Bronchus (tissue), 1 donor: ENCODE results near the genes EIF2A, ERICH6, MINDY4B and P2RY13.

DNA sequence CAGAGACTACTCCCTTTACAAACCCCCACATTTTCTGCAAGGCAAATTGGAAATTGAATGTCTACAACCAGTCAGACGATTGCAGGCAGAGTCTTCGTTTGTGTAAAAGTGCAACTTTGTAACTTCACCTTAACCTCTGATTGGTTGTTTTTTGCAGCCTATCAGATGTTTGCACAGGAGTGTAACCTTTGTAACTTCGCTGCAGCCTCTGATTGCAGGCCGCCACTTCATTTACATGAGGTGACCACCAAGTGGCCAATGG is 68.0 kb upstream of the PFN2 start:
- PRO-cap, result no peak

DNA sequence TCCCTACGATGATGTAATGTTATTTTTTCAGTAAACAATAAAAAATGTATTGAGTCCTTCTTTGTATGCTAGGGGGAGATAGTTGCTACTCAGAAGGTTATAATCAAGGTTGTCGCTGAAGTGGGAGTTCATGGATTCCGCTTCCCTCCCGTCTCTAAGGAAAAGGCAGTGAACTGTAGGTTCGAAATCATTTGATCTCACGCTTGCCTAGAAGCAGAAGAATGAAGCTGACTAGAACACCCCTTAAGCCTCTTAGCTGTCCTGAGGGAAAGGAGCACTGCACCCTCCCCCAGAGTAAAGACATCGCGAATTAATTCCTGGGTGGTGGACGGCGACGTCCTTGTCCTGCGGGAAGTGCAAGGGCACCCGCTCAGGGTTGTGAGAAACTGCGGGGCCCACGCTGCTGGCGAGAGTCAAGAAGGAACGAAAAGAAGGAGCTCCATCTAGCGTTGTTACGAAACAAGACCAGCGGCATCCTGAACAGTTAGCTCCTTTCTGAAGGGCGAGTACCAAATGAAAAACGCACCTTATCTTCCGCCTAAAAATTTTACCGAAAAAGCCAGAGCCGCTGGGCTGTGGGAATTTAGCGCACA is 213.3 kb upstream of the PFN2 start:
- PRO-cap, result no peak

- PRO-cap, result no peak
Measured at GRCh38 chr3:150216027-150216490, 192.0 kb upstream of the TSC22D2 start.

DNA sequence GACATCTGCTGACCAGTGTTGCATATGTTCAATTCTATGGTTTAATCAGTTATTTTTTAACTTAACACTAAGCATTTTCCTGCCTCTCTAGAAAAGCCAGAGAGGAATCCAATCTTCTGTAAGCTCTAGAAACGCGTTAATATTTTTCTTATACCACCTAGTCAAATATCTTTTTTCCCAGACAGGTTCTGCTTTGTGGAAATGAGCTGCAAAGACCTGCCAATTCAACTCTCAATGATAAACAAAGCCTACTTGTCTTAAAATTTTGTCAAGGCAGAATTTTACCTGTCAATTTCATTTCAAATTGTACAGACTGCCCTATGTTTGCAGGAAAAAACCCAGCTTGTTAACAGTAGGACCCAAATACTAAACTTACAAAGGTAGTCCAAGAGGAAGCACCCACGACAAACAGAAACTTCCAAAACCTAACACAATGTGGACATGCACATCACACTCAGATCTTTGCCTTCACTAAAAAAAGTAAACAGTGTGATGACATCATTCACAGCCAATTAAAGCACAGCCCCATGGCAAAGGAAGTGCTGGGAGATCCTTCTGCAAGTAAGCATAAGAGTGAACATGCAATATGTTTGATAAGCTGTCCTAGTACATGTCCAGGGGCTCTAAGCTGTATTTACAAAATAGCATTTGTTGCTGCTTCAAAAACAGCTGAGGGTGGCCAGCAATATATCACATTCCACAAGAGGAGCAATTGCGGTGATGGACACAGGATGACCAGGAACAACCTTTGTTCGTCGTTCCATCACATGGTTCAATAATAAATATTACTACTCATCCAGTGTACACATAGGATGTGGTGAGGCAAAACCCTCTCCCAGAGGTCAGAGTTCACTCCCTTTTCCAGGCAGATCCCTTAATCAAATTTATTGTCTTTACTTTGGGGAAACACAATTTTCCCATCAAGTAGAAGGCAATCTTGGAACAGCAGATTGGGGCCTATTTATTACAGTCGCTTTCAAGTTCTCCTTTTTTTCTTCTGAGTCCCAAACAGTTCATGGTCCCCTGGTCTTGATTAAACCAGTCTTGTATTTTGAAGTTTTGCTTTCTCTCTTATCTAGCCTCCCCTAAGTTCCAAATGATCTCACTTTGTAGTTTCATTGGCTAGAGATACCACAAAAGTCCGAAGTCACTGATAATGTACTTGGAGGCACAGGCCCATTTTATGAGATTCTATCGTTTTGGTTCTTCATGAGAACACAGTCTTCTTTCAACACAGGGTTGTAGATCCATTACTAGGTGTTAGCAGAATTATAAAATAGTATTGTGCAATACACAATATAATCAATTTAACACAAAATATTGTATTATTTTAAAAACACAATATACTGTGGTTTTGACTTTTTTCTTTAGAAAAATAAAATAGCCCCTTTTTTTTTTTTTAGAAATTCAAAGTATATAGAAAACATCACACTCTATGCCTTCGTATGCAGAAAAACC is 139.1 kb upstream of the TSC22D2 start:
- PRO-cap, result no peak

DNA sequence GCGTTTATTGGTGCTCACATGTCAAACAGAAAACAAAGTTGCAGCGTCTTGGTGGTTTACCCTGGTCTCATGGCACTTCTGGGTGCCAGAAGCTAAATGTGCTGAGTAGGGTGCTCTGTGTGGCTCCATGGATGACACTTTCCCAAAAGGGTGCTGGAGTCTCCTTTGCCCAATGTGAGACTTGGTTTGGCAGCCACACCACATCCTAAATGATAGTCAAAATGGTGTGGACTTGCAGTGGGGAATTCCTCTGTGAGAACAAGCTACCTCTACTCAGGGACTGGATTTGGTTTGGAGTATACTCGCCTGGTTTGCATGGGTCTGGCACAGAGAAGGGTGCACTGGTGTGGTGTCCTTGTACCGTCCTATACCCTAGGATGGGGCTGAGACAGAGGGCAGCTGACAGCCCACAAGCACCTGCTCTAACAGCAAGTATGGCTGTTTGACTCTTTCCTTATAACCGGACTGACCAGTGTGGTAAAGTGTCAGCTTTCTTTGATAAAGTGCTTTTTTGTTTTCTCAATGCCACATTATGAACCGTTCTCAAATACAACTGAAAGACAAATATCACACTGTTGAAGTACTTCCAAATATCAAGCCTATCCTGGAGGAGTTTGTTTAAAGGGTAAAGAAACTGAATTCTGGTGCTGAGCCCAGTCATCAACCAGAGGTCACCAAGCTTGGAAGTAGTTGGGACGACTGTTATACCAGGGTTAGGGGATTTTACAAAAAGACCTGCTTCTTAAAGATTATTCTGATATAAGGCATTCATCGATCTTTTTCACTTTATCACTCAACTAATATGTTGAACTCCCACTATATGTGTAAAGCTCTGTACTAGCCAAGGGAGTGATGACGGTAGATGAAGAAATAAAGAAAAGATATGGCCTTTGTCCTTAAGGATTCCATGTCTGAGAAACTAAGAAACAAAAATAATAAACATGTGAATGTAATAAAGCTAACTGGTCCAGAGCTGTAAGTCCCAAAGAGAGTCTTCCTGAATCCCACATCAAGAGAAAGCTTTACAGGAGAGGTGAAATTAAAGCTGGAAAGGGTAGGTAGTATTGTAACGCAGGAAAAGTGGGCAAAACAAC is 7.3 kb downstream of the SERP1 start:
- PRO-cap, result no peak

DNA sequence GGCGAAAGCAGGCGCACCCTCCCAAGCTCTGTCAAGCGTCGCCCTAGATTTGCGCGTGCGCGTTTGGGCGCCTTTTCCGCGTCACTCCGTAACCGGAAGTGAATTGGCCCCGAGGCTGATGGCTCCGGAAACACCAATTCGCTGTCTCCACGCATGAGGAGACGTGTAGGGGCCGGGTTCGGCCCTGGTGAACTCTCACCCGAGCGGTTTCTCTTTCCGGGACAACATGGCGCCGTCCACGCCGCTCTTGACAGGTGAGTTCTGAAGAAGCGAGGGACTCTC is at the start of gene EIF2A:
Gene EIF2A (plus strand): TSS at position 211 of the 282 bp plus-strand sequence.
- PRO-cap, result bidirectional peak, plus-strand start at position 214 of the sequence, minus-strand start outside the sequence

GRCh38 chr3:150546859-150547353 is 319 bp downstream of the EIF2A start:
- PRO-cap, result no peak

DNA sequence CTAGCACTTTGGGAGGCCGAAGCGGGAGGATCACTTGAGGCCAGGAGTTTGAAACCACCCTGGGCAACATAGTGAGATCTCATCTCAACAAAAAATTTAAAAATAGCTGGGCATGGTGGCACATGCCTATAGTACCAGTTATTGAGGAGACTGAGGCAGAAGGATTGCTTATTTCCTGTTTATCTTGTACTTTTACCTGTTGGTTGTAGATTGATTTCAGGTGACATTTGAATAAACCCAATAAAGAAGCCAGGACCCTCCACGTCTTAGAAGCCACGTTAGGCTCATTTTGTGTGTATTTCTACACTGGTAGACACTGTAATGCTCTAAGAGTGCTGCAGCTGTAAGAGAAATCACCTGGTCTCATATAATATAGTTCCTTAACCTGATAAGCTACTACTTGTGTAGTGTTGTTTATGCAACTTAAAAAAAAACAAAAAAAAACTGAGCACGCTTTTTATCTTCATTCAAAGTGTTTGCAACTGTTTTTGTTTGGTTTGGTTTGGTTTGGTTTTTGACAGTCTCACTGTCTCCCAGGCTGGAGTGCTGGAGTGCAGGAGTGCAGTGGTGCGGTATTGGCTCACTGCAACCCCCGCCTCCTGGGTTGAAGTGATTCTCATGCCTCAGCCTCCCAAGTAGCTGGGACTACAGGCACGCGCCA is 14.4 kb downstream of the SELENOT start:
- PRO-cap, result no peak

- PRO-cap, result bidirectional peak, plus-strand start at chr3:150704058, minus-strand start at chr3:150703912
Measured at GRCh38 chr3:150703231-150704533, at the start of gene ERICH6. Gene ERICH6 (minus strand): TSS chr3:150703920.

DNA sequence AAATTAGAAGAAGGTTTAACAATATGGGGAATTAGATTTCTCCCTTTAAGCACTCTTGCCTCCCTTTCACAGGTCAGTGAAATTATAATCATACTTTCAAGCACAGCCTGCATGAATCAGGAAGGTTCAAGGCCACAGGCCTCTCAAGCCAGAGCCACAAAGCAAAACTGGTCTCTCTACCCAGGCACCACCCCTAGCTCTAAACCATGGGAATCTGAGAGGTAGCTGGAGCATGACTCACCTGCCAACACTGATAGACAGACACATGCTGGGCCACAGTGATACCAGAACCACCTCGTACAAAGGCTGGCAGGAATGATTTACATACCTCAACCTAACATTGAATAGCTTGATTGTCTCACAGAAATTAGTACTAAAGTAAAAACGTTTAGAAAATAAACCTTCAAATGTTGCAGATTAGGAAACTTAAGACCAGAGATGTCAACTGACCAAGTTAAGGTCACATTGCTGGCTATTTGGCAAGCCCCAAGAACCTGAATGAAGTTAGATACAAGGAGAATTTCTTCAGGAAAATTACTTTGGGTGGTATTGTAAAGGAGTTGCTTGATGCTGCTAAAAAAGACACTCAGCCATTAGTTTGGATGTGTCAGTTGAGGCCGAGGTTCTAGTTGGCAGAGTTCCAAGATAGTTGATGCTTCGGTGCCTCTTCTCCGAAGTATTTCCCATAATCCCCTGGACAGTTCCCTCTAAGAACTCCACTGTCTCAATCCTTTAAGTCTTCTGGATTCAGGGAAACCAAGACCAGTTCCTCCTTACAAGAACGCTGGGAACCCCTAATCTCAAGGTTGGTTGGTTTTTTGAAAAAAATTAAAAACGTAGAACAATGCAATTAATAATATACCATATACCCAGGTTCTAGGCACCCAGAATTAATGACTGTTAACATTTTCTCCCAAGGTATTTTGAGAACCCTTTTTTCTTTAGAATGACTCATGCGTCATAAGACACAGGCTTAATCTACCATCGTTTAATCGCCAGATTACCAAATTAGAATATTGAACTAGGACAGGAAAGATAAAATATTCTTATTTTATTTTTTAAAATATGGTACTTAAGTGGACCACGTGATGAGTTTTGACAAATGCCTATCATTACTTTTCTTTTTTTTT is 24.3 kb downstream of the SIAH2 start:
- PRO-cap, result no peak

DNA sequence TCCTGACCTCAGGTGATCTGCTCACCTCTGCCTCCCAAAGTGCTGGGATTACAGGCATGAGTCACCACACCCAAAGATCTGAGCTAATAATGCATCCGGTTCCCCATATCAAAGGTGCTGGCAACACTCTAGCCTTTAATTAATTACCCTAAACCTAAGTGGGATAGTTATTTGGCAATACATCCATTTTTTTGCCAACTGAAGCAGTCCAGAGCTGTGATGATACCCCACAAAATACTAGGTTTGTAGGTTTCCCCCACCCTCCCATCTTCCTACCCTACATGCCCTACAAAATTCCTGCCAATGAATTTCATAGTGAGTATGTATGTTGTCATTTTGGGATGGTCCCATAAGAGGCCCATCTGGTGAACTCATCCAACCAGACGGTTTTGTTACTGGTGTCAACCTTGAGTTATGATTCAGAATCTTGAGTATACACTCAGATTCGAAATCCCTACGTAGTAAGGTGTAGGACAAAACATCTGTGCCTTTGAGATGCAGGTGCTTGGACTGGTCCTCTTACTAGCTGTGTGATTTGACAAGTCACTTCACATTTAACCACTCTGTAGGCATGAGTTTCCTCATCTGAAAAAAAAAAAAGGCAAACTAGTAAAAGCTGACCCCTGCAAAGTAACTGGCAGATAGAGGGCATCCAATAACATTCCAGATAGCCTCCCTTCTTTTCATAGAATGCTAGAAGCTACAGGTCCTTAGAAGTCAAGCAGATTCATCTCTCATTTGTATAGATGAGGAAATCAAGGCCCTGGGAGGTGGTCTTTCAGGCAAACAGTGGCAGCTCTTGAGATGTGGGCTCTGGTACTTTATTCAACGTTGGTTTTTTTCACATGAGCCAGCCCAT is 3.6 kb downstream of the SIAH2 start:
- PRO-cap, result no peak

- PRO-cap, result no peak
Measured at GRCh38 chr3:150890181-150890899, 14.9 kb downstream of the MINDY4B start.

- PRO-cap, result no peak
Measured at GRCh38 chr3:150905223-150905597, at the start of gene MINDY4B. Gene MINDY4B (minus strand): TSS chr3:150905439.

DNA sequence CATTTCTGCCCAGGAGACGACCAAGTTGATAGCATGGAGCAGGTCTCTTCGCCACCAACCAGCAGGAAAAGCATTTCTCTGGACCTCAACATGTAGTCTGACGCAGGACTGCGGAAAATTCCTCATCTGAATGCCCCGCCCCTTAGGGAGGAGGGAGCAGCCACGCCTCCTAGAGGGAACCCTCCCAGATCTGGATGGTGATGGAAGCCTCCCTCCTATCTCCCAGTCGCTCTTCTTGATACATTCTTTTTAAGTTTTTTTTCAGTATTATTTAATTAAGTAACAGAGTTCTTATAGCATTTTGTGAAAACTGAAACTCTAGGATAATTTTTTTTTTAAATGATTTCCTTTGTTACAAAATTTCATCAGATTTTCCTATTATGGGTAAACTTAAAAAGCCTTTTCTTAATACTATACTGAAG is 17.4 kb upstream of the MINDY4B start:
- PRO-cap, result no peak

- PRO-cap, result no peak
Measured at GRCh38 chr3:151200014-151200261, 3.1 kb downstream of the GPR171 start.

DNA sequence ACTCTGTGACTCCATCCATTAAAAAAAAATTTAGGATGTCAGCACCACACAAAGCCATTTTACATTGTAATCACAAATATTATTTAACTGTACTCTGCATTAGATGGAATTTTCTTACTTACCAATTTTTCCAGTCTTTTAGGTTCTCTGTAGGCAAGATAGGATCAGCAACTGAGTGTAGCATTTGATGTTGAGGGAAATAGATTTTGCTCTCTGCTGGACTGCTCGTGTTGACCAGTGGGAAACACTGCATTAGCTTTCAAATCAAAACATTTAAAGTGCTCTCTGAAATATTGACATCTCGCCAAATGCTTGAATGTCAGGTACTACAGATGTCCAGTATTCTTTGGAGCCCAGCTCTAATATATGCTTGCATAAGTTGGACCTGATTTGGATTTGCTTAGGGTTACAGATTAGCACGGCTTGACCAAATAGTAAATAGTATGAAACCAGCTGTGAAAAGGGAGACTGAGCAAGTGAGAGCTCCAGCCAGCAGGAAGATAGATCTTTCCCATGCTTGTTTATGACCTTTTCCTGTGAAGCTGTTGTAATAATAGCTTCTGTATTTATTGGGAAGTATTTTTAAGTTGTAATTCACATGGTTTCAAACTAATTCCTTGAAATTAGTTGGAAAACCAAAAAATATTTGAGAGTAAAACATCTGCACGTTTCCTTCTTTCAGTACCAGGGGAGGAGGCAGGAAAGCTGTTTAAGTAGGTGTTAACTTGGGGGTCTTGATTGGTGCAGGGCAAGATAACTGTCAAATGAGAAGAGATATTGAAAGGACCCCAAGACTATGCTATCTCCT is 29.4 kb downstream of the P2RY14 start:
- PRO-cap, result no peak

DNA sequence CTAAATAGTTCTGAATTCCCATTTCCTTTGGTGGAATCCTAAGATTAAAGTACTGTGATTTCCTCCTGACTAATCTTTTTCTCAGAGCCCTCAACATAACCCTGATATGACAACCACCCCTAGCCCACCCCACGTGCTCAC is 3.2 kb upstream of the P2RY14 start:
- PRO-cap, result no peak

- PRO-cap, result unidirectional peak, minus-strand start at chr3:151329545
Measured at GRCh38 chr3:151329300-151329636, at the start of gene P2RY13. Gene P2RY13 (minus strand): TSS chr3:151329549.

GRCh38 chr3:151340535-151340943 is 11.2 kb upstream of the P2RY13 start:
- PRO-cap, result no peak

DNA sequence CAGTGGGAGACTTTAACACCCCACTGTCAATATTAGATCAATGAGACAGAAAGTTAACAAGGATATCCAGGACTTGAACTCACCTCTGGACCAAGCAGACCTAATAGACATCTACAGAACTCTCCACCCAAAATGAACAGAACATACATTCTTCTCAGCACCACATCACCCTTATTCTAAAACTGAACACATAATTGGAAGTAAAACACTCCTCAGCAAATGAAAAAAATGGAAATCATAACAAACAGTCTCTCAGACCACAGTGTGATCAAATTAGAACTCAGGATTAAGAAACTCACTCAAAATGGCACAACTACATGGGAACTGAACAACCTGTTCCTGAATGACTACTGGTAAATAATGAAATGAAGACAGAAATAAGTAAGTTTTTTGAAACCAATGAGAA is 70.4 kb upstream of the IGSF10 start:
- PRO-cap, result no peak